ENCODE measurements around the genes RNF126, AZU1 and ELANE.

DNA sequence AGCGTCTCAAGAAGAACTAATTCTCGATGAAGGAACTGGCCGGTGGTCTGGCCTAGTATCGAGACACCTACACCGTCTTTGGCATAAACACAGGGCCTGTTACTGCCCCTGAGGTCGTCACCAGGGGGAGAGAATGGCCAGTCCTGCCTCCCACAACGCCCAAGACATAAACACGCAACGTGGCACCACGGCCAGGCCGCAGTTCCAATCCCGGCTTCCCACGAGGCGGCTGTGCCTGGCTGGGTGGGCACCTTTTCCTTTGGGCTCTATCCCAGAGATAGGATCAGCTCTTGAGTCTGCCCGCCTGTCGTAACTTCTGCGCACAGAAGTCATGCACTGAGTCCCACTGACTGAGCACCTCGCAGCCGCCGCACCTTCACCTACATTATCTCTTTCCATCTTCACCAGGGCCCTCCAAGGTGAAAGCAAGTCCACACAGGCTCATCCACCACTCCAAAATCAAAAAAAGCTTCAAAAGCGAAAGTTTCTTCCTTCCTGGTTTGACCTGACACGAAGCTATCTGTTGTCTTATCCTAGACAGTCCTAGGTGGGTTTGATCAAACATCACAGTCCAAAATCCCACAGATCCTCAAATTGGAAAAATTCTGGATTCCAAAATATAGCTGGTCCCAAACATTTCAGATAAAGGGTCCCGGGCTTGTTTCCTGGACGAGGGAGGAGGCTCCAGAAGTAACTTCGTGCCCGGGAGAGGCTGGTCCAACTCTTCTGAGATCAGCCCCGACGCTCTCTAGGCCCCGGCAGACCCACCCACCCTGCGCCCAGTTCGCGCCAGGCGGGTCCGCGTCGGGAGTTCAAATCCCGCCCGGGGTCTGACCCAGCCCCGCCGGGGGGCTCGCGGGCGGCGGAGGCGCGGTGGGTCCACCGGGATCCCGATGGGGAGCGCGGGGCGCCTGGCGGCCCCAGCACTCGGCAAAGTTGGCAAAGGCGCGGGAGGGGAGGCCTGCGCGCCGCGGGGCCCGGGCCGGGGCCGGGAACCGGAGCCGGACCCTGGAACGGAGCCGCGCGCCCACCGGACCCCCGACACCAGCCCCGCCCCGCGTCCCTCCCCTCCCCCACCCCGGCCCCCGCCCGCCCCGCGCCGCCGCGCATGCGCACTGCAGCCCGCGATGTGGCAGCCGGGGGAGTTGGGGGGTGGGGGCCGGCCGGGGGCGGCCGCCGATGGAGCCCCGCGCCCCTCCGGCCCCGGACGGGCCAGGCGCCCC, 759 bp downstream of the MIER2 start:
- RRBS, result 1% methylated on average over 50 of the region's 96 CpGs

DNA sequence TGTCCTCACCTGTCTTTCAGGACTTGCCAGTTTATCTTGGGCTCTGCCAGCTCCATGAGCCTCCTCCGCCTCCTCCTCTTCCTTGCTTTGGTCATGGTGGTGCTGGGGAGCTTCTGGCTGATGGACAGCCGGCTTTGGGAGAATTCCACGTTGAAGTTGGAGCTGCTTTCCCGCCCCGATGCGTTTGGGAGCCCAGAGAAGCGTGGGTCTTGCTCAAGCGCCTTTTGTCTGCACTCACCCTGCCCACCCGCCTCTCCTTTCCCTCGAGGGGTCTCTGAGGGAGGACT, 1.6 kb downstream of the THEG start:
- RRBS, result no CpG with 5 or more reads among the region's 10 CpGs

DNA sequence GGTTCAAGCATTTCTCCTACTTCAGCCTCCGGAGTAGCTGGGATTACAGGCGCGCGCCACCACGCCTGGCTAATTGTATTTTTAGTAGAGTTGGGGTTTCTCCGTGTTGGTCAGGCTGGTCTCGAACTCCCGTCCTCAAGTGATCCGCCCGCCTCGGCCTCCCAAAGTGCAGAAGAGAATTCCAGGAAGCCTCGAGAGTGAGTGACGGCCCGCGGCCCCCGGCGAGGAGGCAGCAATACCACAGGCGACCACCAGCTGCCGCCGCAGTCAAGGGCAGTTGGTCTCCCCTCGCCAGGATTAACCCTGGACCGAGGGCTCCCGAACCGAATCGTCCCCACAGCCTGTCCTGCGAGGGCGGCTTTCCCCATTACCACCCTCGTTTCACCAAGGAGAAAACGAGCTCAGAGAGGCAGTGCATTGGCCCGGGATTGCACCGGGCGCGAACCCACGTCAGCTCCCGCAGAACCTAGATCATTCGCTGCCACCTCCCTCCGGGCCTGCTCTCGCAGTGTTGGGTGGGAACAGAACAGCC, 8.1 kb upstream of the THEG start:
- RRBS, result 58% methylated on average over 7 of the region's 38 CpGs

GRCh38 chr19:426989-427746, 18.2 kb upstream of the C2CD4C start:
- RRBS, result 83% methylated on average over 8 of the region's 53 CpGs

DNA sequence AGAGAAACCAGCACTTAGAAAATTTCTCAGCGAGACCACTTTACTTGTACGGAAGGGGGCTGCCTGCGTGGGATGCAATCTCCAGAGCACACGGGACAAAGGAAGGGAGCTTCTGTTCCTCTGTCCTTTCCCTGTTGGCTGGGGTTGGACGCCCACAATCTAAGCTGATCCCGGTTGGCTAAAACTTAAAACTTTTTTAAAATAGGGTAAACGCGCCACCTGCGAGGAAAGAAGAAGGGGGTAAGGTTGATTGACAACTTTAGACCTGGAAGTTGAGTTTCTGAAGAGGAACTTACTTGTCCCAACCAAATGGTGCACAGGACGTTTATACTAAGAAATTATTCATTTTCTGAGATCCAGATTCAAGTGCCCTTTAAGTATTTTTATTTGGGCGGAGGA, 744 bp upstream of the BSG start:
- RRBS, result no CpG with 5 or more reads among the region's 11 CpGs

GRCh38 chr19:663018-664103, at the start of gene RNF126:
Gene RNF126 (minus strand): TSS chr19:663214.
- RRBS, result 1% methylated on average over 47 of the region's 107 CpGs

DNA sequence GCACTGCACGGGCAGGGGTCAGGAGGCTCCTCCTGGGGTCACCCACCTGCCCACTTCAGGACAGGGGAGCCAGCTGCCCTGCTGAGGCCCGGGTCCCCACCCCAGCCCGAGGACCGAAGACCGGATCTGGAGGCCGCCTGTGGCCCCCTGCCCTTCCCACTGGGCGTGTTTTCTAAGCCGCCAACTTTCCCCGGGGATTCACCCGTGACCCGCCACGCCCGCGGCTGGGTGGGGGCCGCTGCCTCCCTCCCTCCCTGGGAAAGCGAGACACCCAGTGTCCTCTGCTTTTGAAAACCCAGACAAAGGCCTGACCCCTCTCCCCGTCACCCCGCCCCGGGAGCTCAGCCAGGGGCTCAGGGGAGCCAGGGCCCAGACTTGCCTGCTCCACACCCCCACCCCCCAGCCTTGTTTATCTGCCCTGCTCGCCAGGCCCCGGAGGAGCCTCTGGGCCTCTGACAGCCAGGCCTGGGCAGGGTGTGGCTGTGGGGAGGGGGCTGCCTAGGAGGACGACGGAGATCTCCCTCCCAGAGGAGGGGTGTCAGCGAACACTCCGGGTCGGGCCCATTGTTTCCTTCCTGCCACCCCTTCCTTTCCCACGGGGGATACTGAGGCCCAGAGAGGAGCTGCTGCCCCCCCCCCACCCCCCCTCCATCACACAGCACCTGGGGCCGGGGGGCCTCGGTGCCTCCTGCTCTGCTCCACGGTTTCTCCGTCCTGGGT, 1.4 kb downstream of the PALM start:
- RRBS, result 21% methylated on average over 8 of the region's 31 CpGs

DNA sequence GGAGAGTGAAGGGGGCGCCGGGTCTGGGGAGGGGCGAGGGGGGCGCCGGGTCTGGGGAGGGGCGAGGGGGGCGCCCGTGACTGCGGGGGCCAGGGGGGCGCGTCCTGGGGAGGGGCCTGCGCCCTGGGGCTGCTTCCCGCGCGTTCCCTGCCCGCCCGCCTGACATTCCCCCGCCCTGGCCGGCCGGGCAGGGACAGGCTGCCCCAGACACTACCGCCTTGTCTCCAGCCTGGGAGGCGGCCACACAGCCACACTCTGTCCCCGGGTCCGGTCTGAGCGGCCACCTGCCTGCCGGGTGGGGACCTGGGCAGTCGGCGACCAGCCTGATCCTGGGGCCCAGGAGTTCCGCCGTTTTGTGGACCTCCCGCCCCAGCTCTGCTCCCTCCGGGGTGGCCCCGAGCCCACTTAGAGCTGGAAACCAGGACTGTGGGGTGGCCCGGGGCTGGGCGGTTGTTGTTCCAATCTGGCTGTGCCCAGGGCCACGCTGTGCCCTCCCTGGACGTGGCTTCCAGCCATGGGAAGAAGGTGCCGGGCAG, 11.9 kb downstream of the PALM start:
- RRBS, result 33% methylated on average over 14 of the region's 38 CpGs

DNA sequence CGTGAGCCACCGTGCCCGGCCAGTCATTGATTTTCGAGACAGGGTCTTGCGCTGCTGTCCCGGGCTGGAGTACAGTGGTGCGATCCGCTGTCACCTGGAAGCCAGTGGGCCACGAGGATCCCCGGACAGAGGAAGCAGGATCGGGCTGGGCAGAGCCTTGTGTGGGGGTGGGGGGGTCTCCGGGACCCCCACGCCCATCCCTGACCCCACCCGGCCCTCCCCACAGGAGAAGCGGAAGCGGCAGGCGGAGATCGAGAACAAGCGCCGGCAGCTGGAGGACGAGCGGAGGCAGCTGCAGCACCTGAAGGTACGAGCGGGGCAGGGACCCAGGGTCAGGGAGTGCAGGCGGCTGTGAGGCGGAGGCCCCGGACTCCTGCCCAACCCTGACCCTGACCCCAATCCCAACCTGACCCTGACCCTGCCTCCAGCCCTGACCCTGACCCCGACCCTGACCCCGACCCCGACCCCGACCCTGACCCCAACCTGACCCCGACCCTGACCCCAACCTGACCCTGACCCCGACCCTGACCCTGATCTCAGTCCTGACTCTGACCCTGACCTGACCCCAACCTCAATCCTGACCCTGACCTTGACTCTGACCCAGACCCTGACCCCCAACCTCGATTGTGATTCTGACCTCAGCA, 18.2 kb downstream of the PALM start:
- RRBS, result 93% methylated on average over 16 of the region's 34 CpGs

DNA sequence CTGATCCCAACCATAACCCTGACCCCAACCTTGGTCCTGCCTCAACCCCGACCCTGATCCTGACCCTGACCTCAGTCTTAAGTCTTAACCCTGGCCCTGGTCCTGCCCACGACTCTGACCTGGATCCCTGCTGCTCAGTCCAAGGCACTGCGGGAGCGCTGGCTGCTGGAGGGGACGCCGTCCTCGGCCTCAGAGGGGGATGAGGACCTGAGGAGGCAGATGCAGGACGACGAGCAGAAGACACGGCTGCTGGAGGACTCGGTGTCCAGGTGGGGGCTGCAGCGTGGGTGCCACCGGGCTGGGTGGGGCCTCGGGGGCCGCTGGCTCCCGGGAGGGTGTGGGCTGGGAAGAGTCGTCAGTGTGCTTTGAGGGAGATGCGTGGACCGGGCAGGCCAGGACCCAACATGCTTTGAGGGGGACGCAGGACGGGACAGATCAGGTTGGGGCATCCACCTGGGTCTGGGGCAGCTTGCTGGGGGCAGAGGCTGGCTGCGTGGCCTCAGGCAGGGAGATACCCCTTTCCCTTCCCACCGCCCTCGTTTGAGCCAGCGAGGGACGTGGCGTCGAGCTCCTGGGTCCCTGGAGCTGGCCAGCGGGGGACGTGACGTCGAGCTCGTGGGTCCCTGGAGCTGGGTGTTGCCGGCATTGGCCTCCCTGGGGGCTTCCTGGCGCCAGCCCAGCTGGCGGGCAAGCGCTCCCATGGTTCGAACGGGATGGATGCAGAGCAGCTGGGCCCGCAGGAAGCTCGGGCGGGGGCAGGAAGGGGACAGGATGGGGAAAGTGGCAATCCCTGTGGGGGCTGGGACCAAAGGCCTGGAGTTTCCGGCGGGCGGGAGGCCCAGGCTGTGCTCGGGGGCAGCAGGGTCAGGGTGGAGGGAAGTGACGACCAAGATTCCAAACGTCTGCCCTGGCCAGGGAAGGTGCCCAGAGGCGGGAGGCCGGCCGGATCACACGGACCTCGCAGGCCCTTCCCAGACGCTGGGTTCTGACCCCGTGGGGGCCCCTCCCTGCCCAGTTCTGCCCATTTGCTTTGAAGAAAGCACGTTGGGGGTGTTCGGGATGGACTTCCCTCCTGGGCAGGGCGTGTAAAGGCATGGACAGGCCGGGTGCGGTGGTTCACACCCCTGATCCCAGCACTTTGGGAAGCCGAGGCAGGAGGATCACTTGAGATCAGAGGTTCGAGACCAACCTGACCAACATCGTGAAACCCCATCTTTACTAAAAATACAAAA, 19.1 kb downstream of the PALM start:
- RRBS, result 78% methylated on average over 4 of the region's 63 CpGs

- RRBS, result no CpG with 5 or more reads among the region's 16 CpGs
These were observed 7.6 kb upstream of the MISP start for GRCh38 chr19:743154-743848.

- RRBS, result no CpG with 5 or more reads among the region's 25 CpGs
These were observed 6.2 kb upstream of the PTBP1 start for GRCh38 chr19:791012-791535.

- RRBS, result 80% methylated on average over 1 of the region's 62 CpGs
These were observed 8.2 kb downstream of the PLPPR3 start for GRCh38 chr19:813420-814070.

GRCh38 chr19:827531-828079, at the start of gene AZU1:
Gene AZU1 (plus strand): TSS chr19:827837.
- RRBS, result 65% methylated on average over 7 of the region's 24 CpGs

- RRBS, result 56% methylated on average over 11 of the region's 16 CpGs
These were observed at the start of gene ELANE for GRCh38 chr19:852192-852391. Gene ELANE (plus strand): TSS chr19:852303.

DNA sequence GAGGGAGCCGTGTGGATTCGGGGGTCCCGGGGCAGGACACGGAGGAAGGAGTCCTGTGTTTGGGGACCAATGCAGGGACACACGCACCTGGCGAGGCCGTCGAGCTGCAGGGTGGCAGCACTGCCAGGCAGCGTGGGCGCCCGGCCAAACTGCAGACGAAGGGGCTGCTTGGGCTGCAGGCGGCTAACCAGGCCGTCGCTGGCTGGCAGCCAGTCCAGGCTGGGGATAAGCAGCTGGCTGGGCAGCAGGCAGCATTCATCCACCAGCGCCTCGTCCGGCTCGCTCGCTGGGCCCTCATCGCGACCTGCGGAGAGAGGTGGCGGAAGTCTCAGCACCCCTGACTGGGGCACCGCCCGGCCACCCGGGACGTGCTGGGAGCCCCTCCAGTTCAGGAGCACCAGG, 11.5 kb downstream of the CFD start:
- RRBS, result 84% methylated on average over 11 of the region's 28 CpGs

GRCh38 chr19:871662-872050, 12.2 kb downstream of the CFD start:
- RRBS, result no CpG with 5 or more reads among the region's 18 CpGs

GRCh38 chr19:934604-935516, 9.0 kb downstream of the ARID3A start:
- RRBS, result 37% methylated on average over 8 of the region's 42 CpGs

GRCh38 chr19:993362-993836, 6.8 kb upstream of the GRIN3B start:
- RRBS, result no CpG with 5 or more reads among the region's 17 CpGs